Cardiac ventricle fibroblast (primary cell): ENCODE measurements around the gene FBXO31.

- RAMPAGE, long total RNA = no peak
These were observed at the start of gene FBXO31 for GRCh38 chr16:87383649-87384708. TSS of gene FBXO31 (minus strand) at chr16:87383776.

GRCh38 chr16:87387909-87388946 lies 3.9 kb upstream of the MAP1LC3B start:
- RAMPAGE, long total RNA = no peak

DNA sequence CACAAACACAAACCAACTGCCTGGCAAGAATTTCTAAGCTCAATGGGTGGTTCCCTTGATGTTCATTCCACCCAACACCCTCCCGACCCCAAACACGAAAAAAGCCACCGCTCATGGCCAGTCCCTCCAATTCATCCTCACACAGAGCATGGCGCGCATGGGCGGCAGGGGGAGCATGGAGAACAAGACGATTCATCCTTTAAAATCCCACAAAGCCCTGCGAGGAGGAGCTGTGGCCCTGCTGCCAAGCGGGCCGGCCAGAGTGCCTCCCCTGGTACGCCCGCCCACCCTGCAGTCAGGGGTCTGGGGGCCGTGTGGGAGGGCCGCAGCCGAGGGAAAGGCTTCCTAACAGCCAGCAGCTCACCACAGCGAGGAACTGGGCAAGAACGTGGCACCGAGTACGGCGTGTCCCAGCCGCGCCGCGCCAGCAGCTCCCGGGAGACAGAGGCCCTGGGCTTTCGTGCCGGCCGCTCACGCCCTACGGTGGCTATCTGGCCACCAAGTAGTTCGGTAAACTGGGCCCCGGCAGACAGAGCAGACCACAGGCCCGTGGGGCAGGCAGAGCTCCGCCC lies 60.9 kb downstream of the KLHDC4 start:
- RAMPAGE, long total RNA = no peak

DNA sequence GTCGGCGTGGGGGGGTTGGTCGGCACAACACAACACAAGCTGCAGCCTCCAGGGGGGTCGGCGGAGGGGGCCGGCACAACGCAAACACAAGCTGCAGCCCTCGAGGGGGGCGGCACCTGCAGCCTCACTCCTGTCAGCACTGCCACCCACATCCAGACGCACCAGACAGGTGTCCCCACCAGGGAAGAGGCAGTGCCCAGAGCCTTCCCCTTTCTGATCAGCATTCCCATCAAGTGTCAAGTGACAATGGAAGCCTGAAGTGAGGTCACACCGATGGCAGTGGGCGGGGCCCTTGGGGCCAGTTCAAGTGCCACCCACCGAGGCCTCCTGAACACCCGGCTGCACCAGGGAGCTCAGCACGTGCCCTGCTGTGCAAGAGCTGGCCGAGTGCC lies 59.4 kb downstream of the KLHDC4 start:
- RAMPAGE, long total RNA = no peak

DNA sequence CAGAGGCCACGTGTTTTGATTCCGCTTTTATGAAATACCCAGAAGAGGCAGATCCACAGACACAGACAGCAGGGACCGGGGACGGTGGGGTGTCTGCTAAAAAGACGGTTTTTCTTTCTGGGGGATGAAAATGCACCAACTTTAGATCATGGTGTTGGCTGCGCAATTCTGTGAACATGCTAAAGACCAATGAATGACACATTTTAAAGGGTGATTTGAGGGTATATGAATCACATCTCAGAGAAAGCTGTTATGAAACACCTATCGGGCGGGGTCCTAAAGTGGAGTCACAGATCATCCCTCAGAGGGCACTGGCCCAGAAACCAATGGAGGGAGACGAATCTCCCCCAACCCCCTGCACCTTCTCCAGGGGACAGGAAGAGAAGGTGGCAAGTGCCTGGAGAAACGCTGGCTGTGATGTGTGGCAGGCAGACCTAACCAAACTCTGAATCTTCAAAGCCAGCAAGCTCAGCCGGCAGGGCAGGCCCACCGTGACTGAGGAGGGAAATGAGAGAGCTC lies 26.0 kb downstream of the KLHDC4 start:
- RAMPAGE, long total RNA = no peak

GRCh38 chr16:87800429-87800845 lies 34.7 kb upstream of the KLHDC4 start:
- RAMPAGE, long total RNA = no peak

GRCh38 chr16:87809163-87809447 lies 43.3 kb upstream of the KLHDC4 start:
- RAMPAGE, long total RNA = no peak

- RAMPAGE, long total RNA = no peak
These were observed 23.2 kb downstream of the SLC7A5 start for GRCh38 chr16:87845796-87846872.

DNA sequence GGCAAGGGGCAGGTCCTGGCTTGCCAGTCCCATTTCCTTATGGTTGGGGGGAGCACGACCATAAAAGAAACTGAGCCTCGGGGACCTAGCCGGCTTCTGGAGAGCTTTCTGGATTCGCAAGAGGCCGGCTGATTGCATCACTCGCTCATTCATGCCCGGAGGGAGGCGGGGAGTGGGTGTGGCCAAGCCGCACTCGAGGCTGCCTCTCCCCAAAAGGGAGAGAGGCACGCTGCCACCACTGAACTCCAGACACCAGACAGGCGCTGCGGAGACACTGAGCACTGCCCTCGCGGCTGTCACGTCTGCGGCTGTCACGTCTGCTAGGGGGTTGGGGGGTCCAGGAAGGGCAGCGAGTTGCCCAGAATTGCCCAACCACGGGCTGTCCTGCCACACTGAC lies 15.7 kb downstream of the SLC7A5 start:
- RAMPAGE, long total RNA = no peak

GRCh38 chr16:87953379-87953891 lies 2.2 kb downstream of the BANP start:
- RAMPAGE, long total RNA = no peak

GRCh38 chr16:88019064-88020041 lies 68.1 kb downstream of the BANP start:
- RAMPAGE, long total RNA = no peak

DNA sequence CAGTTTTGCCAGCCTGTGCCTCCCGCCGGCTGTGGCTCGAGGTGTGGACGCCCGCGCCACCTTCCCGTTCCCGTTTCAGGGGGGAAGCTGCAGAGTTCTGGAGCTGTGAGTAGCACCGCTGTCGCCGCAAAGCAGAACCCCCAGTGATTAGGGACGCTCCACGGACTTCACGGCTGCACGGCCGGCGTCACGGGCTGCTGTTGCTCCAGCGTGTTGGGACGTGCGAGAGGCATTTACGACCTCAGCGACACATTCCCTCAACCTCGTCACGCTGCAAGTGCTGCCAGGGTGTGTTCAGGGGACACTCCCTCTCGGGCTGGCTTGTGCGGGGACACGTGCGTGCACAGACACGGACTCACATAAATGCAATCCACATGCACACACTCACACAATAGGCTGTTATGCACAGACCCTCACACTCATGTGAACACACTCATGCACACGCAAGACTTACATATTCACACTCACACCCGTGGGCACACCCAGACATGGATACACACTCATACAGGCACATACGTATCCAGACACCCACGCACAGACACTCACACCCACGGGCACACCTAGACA lies 198.2 kb upstream of the ZNF469 start:
- RAMPAGE, long total RNA = no peak

DNA sequence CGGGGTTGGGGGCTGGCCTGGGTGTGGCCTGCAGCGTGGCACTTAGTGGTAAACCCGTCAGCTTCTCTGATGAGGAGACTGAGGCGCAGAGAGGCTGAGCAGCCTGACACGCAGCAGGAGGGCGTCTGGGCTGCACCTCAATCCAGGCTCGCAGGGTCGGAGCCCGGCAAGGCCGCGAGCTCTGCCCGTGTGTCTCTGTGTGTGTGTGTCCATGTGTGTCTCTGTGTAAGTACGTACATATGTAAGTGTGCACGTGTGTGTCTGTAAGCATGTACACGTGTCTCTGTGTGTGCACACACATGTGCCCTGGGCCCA lies 158.3 kb upstream of the ZNF469 start:
- RAMPAGE, long total RNA = no peak

DNA sequence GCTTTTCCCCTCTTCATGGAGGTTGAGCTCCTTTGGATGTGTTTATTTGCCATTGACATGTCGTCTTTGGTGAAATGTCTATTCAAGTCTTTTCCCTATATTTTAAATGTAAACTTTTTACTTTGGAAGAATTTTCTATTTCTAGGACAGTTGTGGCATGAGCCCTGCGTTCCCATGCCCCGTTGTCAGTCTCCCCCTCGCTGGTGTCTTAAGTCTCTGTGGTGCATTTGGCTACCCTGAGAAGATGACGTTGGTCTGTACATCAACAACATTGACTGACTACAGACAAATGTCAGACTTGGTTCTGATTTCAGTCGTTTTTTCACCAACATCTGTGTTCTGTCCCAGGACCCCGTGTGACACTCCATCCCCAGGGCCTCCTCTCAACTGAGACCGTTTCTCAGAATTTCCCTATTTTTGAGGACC lies 114.7 kb upstream of the ZNF469 start:
- RAMPAGE, long total RNA = no peak

DNA sequence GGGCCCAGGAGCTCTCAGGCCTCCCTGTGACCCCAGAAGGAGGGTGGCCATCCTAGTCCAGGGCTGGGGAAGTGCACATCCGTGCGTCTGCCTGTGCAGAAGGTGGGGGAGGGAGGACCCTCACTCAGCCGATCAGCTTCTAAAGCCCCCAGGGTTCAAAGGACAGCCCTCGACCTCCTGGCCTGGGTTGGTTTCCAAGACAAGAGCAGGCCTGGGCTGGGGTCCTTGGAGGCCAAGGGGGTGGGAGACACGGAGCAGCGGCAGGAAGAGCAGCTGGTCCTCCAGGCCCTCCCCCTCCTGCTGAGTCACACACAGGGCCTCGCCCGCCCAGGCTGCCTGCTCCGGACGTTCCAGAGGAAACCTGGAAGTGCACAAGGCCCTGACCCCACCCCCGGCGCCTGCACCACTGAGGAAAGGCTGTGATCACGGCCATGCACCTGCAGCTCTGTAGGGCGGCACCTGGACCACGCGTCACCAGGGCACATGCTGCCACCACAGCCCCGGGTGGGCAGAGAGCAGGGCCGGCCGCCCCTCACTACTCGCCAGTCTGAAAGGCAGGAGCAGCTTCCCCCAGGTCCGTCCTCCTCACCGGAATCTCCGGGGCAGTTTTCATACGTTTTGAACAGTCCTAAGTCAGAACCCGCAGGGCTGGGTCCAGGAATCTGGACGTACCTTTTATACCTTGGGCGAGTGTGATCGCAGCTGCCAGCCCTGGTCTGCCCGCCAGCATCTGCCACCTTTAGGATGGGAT lies 67.0 kb upstream of the ZNF469 start:
- RAMPAGE, long total RNA = no peak

- RAMPAGE, long total RNA = no peak
These were observed 50.8 kb upstream of the ZNF469 start for GRCh38 chr16:88331732-88332597.

- RAMPAGE, long total RNA = no peak
These were observed 15.8 kb upstream of the ZFPM1 start for GRCh38 chr16:88437324-88437726.

DNA sequence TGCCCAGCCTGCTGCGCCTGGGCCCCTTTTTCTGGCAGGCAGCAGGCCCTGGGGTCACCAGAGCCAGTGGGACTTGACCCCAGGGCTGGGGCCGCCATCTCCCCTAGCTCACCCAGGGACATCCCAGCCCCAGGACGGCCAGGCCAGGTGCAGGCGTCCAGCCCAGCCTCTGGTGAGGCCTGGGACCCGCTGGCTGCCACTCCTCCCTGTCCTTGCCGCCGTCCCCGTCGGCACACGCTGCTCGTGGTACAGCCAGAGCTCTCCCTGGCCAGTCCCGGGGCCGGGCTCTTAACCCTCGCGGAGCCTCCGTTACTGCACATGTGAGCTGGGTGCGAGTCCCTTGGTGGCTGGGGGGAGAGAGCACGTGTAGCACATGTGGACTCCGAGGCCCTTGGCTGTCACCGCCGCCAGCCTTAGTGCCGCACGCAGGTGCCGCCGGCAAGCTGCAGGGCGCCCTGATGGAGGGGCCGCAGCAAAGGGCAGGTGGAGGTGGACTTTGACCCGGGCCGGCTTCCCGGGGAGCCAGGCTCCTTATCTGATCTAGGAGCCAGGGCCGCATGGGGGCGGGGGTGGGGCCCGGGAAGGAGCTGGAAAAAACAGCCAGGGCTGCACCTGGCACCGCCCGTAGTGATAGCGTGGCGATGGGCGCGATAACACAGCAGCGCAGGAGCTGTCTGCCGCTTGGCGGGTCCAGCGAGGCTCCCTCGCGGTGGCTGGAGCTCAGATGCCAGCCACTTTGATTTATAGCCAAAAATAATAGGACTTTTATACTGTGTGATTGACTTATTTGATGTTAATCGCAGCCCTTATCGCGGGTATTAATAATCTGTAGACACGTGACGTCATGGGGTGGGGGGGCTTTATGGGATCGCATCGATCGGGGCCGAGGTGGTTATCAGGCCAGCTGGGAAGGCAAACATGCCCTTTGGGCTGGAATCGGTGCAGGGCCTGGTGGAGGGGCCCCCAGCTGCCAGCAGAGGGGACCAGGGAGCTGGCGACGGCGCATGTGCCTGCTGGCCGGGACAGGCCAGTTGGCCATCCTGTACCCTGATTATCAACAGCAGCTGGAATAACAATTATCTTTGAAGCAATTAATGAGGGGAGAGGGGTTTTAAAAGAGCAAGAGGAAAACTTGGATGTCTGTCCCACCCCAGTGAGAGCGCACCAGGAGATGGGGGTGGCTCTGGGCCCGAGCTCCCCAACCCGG lies 35.1 kb downstream of the ZFPM1 start:
- RAMPAGE, long total RNA = no peak

GRCh38 chr16:88488938-88489290 lies 35.8 kb downstream of the ZFPM1 start:
- RAMPAGE, long total RNA = no peak

DNA sequence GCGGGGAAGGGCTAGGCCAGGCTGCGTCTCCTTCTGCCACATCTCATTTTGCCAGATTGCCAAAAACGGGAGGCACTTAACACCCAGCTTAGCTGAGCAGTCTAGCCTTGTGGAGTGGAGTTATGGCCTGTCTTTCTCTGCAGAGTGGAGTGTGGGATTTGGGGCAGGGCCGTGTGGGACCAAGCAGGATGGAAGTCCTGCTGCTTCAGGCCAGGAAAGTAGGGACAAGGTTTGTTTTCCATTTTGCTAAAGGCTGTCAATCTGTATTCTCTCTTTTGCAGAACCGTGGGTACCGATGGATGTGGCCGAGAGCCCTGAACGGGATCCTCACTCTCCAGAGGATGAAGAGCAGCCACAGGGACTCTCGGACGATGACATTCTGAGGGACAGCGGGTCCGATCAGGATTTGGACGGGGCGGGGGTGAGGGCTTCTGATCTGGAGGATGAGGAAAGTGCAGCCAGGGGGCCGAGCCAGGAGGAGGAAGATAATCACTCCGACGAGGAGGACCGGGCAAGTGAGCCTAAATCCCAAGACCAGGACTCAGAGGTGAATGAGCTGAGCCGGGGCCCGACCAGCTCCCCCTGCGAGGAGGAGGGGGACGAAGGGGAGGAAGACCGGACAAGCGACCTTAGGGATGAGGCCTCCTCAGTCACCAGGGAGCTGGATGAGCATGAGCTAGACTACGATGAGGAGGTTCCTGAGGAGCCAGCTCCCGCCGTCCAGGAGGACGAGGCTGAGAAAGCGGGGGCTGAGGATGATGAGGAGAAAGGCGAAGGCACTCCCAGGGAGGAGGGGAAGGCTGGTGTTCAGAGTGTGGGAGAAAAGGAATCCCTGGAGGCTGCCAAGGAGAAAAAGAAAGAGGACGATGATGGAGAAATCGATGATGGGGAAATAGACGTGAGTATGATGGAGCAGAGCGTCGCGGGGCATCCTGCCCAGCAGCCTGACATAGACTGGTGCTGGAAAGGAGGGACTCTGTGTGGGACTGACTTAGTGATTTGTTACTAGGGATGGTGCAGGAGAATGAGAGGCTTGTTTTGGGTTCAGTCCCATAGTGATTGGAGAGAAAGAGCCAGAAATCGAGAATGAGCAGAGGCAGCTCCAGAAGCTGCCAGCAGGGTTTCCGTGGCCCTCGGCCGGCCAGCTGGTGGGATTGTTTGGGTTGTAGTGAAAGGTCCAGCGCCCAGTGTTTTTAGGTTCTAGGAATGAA lies 7.0 kb downstream of the ZC3H18 start:
- RAMPAGE, long total RNA = no peak